ENCODE measurements around the genes SEC61A1, RUVBL1 and RAB7A.

- PRO-cap = no peak
- RAMPAGE, long total RNA, 2 experiments = no peak in any of the 2 experiments
Measured at GRCh38 chr3:127770957-127771560, 51.3 kb downstream of the MGLL start.

- PRO-cap = bidirectional peak, plus-strand start at chr3:127821623, minus-strand start at chr3:127821615
- RAMPAGE, long total RNA, 2 experiments = no peak in any of the 2 experiments
Measured at GRCh38 chr3:127821514-127822068, 724 bp downstream of the MGLL start.

- PRO-cap = bidirectional peak, plus-strand start at chr3:128052440, minus-strand start at chr3:128052201
- RAMPAGE, long total RNA, 2 experiments = start-site peak on the plus strand in 2 of 2 experiments, at chr3:128052396-128052485 at its widest, 1,697 to 2,260 reads per replicate
Measured at GRCh38 chr3:128052087-128052802, at the start of gene SEC61A1. SEC61A1 (plus strand) TSS chr3:128052437.

DNA sequence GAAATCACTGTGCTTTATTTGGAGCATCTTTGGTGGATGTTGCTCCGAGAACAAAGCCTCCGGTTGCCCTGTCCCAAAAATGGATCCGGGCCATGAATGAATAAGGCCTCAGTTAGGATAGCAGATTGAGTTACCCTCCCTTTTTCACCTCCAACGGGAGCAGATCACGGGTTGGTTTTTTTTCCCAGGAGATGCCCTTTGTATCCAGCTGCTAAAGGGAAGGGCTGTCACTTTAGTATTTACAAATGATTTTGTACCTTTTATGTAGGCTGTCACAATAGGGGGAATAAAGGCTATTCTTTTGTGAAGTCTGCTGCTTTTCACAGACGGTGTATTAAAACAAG is 827 bp downstream of the SEC61A1 start:
- PRO-cap = no peak
- RAMPAGE, long total RNA, 2 experiments = no peak in any of the 2 experiments

DNA sequence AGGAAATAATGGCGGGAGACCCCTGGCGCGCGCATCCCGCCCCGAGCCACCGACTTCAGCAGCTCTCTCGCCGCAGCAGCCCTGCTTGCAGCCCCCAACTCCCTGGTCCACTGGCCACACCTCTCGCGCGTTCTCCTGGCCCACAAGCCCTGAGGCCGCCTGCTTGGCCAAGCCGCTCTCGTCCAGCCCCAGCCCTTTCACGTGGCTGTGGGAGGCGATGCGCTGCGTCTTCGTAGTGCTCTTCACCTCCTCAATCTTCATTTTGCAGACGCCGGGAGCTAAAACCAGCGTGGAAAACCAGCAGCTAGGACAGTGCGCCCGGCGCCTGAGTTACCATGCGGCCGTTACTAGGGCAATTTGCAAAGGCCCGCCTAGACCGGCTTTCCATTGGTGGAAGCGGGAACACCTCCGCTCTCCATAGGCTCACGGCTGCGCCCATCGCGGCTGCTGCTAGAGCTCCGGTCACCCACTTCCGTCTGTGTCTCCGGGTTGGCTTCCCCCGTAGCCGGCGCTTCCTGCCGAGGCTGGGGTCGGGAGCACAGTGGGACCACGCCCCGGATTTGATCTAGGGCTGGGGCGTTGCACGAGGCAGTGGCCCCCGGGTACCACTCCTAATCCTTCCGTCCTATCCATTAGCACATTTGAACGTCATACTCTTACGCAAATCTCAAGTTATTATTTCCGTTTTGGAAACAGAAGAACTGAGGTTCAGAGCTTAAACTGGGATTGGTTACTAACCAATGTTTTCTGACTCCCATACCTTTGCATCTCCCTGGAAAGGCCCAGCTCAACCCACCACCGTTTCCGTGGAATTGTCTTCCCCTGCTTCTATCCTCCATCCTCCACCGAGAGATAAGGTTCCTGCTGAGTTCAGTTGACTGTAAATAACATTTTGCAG is at the start of gene RUVBL1:
TSS of gene RUVBL1 (minus strand) at position 349 of the 898 bp plus-strand sequence.
- PRO-cap = bidirectional peak, plus-strand start at position 504 of the sequence, minus-strand start at position 337 of the sequence; unidirectional peak, plus-strand start at position 707 of the sequence
- RAMPAGE, long total RNA, 2 experiments = start-site peak on the minus strand in 2 of 2 experiments, centred at positions 313 to 338 of the sequence, 87 to 117 reads per replicate

DNA sequence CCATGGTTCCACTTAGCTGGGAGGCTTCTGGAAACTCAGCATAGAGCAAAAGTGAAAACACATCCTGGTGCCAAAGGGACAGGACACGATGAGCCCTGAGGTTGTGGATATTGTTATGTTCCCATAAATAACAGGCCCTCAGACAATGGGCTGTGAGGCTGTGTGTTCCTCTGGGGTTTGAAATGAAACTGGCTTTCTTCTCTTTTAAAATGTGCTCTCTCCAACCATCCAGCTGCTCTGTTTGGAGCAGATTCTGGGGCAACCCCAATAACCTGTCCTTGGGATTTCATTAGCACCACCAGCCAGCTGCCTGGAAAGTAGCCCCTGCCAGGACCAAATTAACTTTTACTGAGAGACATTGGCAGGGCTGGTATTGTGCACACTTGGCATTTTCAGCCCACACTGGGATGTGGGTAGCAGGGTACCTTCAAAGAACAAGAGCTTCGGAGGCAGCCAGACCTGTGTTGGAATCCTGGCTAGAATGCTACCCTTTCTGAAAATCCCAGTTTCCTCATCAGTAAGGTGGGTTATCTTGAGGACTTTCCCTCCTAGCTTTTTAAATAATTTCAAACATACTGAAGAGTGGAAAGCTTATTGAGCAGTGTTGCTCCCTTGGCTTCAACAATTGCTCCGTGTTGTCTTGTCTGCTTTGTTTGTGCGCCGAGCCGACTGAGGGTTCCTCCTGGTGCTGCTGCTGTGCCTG is 97.4 kb downstream of the DNAJB8 start:
- PRO-cap = no peak
- RAMPAGE, long total RNA, 2 experiments = no peak in any of the 2 experiments

- PRO-cap = no peak
- RAMPAGE, long total RNA, 2 experiments = no peak in any of the 2 experiments
Measured at GRCh38 chr3:128415822-128416835, 50.6 kb downstream of the DNAJB8 start.

DNA sequence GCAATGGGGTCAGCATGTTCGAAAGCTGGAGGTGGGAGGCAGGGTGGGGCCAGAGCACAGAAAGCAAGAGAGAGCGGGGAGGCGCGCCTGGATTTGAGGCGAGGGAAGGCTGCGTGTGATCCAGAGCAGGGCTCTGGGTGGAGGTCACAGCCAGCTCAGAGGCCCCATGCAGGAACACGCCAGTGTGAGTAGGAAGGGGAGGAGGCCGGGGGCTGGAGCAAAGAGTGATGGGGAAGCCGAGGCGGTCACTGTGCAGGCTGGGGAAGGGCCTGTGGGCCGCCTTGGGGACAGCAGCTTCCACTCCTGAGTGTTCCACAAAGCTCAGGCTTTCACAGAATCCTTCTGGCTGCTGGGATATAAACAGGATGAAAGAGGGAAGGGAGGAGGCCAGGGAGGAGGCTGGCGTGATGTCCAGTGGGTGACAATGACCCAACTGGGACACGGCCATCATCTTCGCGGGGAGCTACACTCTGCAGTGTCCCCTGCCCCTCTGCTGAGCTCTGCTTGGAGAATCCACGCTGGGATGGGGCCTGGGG is 8.6 kb downstream of the DNAJB8 start:
- PRO-cap = no peak
- RAMPAGE, long total RNA, 2 experiments = no peak in any of the 2 experiments

DNA sequence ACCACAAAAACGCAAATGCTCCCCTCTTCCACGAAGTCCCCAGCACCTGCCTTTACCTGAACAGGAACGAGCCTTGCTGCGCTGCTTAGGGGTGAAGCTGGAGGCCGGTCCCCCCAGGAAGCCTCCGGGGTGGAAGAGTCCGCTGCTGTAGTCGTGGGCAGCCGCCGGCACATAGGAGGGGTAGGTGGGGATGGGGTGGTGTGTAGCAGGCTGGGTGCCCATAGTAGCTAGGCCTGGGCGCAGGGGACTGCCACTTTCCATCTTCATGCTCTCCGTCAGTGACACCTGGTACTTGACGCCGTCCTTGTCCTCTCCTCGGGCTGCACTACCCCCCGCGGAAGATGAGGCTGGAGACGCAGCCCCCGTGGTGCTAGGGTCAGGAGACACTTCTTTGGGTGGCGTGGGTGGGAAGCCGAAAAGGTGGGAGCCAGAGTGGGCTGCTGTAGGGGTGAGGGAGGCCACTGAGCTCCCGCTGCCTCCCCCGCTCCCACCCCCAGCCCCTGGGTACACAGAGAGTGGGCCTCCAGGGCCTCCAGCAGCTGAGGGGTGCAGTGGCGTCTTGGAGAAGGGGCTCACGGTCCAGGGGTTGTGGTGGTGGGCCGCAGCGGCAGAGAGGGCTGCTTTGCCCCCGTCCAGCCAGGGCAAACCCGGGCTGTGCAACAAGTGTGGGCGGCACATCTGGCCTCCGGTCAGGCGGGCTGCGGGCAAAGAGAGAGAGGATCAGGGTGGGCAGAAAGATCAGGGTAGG is 7.2 kb downstream of the GATA2 start:
- PRO-cap = no peak
- RAMPAGE, long total RNA, 2 experiments = start-site peak on the minus strand in 1 of 2 experiments, centred at position 551 of the sequence, 477 reads per replicate

DNA sequence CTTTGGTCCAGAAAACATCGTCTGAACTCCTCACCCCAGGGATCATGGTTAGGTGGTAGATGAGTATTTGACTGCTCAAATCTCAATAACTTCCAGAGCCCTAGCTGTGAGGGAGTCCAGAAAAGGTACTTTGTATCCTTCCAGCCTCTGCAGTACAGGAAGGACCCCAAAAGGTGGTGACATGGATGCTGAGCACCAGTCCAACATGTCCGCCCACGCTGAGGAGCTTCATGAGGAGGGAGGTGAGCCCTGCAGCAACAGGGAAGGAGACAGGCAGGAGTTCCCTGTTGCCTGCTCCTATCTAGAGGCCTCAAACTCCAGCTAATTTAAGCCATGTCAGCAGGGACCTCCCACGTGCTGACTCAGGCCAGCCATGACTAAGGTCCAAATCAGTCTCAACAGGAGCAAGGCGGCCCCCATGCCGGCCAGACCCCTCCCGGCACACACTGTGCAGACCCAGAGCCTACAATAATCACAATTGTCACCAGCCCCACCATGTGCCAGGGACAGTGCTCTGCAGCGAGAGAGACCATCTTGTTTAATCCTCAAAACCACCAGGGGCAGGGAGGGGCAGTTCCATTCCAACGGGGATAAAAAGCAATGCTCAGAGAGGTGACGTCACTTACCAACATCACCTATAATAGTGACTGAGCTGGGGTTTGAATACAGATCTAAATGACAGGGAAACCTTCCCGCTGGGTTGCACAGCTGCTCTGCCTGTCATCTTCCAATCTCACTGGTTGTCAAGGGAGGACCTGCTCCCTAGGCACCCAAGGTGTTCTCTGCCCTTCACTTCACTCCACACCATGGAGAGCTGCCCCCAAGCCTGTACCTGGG is 54.5 kb upstream of the GATA2 start:
- PRO-cap = no peak
- RAMPAGE, long total RNA, 2 experiments = no peak in any of the 2 experiments

DNA sequence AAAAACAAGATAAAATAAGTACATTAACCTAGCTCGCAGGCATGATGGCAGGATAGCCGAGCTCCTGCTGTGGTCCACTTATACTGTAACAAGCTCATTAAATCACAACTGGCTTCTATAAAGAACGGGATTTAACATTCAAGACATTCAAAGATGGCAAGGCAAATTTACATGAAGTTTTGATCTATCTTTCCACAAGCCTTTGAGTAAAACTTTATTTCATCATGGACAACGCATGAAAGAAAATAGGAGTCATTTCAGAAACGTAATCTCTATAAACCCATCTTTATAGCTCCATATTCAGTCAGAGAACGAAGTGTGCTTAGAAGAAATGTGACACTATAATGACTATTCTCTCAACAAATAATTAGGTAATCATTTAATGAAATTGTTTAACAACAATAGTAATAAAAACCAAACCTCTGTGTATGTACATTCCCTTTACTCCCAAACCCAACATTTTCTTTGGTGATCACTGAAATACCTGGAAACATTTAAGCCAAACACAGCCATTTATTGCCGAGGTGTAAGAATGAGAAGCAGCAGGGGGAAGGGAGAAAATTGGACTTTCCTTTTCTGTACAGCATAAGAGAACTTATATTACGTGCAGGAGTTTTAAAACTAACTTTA is 1.3 kb downstream of the RPN1 start:
- PRO-cap = unidirectional peak, plus-strand start at position 307 of the sequence
- RAMPAGE, long total RNA, 2 experiments = no peak in any of the 2 experiments

DNA sequence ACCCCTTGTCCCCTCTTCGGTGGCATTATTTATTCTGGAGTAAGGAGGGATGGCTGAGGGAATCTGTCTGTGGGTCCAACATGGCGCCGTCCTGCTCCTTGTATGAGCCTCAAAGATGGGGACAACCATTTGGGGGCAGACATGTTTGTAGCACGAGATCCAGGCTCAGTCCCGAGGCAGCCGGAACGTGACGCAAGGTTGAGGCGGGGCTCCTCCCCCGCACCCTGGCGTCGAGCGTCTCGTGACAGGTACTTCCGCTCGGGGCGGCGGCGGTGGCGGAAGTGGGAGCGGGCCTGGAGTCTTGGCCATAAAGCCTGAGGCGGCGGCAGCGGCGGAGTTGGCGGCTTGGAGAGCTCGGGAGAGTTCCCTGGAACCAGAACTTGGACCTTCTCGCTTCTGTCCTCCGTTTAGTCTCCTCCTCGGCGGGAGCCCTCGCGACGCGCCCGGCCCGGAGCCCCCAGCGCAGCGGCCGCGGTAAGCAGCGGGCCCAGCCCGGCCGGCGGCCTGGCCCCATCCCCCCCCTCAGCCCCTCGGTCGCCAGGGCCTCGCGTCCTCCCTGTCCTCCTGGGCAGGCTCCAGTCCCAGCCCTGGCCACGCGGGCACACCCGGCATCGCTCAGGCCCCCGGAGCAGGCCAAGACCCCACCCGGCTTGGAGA is at the start of gene RAB7A:
TSS of gene RAB7A (plus strand) at position 298 of the 657 bp plus-strand sequence.
- PRO-cap = bidirectional peak, plus-strand start at position 308 of the sequence, minus-strand start at position 104 of the sequence
- RAMPAGE, long total RNA, 2 experiments = start-site peak on the plus strand in 1 of 2 experiments, centred at position 285 of the sequence, 81 reads per replicate

GRCh38 chr3:128743275-128743884 is 17.4 kb downstream of the RAB7A start:
- PRO-cap = no peak
- RAMPAGE, long total RNA, 2 experiments = no peak in any of the 2 experiments

DNA sequence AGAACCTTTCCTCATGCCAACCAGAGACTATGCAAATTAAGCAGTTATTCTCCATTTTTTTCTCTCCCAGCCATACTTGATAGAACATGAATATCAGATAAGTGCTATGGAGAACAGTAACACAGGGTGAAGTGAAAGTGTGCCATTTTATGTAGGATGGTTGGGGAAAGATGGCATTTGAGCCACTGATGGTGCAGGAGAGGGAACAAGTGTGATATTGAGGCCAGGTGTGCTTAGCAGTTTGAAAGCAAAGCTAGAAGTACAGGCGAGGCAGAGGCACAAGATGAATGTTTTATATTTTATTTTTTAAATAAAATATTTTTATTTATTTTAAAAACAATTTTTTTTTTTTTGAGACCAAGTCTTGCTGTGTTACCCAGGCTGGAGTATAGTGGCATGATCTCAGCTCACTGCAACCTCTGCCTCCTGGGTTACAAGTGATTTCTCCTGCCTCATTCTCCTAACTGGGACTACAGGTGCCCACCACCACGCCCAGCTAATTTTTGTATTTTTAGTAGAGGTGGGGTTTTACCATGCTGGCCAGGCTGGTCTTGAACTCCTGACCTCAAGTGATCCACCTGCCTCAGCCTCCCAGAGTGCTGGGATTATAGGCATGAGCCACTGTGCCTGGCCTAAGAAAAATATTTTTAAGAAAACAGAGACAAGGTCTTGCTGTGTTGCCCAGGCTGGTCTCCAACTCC is 31.4 kb downstream of the RAB7A start:
- PRO-cap = no peak
- RAMPAGE, long total RNA, 2 experiments = no peak in any of the 2 experiments

DNA sequence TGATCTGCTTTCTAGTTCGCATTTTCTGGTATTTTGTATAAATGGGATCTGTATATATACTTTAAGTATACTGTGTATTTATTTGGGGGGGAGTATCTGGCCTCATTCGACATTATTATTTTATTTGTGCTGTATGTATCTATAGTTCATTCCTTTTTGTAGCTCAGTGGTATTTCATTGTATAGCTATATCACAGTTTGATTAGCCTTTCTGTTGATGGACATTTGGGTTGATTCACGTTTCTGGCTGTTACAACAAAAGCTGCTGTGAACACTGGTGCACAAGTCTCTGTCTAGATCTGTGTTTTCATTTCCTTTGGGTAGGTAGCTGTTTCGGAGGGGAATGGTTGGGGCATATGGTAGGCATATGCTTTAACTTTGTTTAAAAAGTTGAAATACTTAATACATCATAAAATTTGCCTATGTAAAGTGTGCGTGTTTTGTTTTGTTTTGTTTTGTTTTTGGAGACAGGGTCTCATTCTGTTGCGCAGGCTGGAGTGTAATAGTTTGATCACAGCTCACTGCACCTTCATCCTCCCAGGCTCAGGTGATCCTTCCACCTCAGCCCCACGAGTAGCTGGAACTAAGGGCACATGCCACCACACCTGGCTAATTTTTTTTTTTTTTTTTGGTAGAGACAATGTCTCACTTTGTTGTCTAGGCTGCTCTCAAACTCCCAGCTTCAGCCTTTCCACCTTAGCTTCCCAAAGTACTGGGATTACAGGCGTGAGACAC is 42.3 kb downstream of the RAB7A start:
- PRO-cap = no peak
- RAMPAGE, long total RNA, 2 experiments = no peak in any of the 2 experiments

GRCh38 chr3:128807321-128807799 is 72.1 kb upstream of the ACAD9 start:
- PRO-cap = no peak
- RAMPAGE, long total RNA, 2 experiments = no peak in any of the 2 experiments

DNA sequence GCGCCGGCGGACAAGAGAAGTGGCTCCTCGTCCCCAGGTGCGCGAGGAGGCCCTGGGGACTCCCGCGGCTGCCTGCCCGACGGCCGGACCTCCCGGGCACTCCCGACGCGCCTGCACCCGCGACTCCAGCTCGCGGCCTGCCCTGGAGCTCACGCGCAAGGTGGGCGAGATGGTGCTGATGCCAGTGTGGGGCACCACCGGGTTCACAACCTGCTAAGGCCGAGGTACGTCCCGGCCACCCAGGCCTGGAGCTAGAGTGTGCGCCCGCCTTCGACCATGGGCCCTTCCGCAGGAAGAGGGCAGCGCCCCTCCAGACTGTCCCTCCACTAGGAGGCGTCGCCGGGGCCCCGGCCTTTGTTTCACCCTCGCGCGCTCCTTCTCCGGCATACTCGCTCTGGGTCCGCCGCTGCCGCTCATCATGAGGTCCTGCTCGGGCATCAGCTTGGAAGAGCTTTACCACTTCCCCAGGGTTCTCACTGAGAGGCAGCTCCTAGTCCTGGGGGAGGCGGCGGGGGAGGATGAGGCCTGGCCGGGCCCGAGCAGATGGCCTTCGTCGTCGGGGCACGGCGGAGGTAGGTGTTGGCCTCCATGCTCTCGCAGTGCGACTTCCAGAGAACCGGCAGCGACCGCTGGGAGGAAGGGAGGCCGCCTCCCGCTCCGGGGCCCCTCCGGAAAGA is 14.1 kb upstream of the GP9 start:
- PRO-cap = no peak
- RAMPAGE, long total RNA, 2 experiments = no peak in any of the 2 experiments

DNA sequence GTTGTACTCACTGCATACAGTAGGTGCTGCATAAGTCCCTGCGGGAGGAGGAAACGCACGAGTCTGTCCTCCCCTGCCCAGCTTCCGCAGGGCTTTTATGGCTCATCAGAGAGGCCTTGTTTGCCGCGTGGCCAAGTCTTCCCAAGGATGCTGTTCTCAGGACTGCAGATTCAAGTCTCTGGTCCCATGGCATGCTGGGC is 13.2 kb upstream of the GP9 start:
- PRO-cap = no peak
- RAMPAGE, long total RNA, 2 experiments = no peak in any of the 2 experiments

DNA sequence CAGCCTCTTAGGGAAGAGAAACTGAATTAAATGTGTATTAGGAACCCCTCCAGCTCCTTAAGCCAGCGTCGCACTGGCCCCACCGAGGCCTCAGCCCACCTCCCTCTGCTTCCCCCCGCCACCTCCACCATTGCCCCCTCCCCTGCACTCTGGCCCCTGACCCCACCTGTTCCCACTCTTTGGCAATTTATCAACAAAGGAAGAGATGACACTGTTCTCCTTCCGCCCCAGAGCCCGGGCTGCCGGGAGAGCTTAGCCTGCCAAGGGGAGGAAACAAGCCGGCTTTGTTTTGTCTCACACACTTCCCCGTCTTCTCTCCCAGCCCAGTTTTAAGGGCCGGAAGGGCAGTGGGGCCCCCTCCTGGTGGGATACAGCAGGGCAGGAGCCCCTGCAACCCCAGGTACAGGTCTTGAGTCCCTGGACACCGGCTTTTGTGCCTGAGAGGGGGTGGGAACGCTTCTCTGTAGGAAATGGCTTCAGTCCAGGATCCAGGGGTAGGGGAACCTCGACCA is 27.3 kb downstream of the GP9 start:
- PRO-cap = no peak
- RAMPAGE, long total RNA, 2 experiments = no peak in any of the 2 experiments

GRCh38 chr3:129161906-129162473 is 1.1 kb upstream of the ISY1 start:
- PRO-cap = no peak
- RAMPAGE, long total RNA, 2 experiments = no peak in any of the 2 experiments